Endothelial cell of umbilical vein (primary cell): ENCODE measurements around a stretch of chr2.

GRCh38 chr2:42051397-42052568 is 4.0 kb downstream of the PKDCC start:
- PRO-cap = no peak
CAGE:
- cytosol, long polyA minus RNA = no peak
- cytosol, long polyA plus RNA = no peak
- long polyA plus RNA = no peak
- nucleus, long polyA minus RNA = no peak
- nucleus, long polyA plus RNA = no peak

DNA sequence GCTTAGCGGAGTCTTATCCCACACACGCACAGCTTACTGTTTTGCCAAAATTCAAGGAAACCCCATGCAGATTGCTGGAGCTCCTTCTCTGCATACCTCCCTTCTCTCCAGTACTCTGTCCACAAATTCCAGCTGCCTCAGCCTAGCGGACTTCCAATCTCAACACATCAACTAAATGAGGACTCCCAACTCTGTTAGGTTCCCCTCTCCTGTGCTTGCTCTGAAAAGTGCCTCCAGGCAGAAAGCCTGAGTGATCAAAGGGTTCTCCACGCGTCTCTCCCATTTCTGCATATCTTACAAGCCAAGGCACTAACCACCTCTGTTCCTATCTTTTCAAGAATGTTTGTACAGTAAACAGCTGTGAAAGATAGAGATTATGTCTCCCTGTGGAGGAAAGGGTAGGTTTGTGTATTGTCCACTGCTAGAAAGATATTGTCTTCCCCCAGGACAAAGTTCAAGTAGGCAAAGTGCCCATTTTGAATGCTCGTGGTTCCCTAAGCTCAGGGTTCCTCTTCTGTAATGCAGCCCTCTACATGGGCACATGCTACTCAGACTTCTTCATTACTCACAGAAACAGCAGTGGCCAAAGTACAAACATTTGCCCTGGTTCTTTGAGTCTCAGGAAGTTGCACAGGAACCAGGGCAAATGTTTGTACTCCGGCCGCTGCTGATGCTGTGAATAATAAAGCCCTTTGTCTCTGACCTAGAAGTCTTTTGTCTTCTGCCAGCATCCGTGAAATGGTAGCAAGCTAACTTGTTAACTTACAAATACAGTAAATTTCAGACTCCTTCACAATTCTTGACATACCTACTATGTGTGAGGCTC is 44.4 kb downstream of the PKDCC start:
- PRO-cap = no peak
CAGE:
- cytosol, long polyA minus RNA = no peak
- cytosol, long polyA plus RNA = no peak
- long polyA plus RNA = no peak
- nucleus, long polyA minus RNA = no peak
- nucleus, long polyA plus RNA = no peak

DNA sequence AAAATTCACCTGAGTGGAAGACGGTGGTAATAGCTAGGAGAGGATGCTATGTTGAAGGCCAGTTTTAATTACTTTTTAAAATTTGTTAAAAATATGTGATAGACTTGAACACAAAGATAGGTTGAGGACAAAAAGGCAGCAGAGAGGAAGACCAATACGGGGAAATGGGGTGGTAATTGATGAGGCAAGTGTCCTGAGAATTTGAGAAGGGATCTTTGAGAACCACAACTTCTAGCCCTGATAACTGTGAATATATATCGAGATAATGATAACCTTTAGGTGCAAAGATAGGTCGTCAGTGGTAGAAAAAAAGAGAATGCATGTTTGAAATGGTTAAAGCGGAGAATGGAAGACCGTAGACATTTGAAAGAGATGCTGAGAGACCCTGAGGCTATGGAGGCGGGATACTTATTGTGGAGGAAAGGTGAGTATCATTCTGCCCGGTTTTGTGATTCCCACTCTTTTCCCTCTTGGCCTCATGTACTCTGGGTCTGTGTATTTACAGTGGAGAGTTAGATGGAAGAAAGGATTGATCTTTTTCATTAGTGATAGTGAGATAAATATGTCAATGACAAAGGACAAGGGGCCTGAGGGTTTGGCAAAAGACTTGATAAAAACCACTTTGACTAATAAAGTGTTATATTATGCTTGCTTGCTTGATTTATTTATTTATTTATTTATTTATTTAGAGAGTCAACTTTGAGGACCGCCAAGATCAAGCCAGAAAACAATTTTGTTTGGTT is 78.0 kb downstream of the EML4 start:
- PRO-cap = no peak
CAGE:
- cytosol, long polyA minus RNA = no peak
- cytosol, long polyA plus RNA = no peak
- long polyA plus RNA = no peak
- nucleus, long polyA minus RNA = no peak
- nucleus, long polyA plus RNA = no peak

GRCh38 chr2:42752576-42752977 is 11.4 kb downstream of the OXER1 start:
- PRO-cap = no peak
CAGE:
- cytosol, long polyA minus RNA = no peak
- cytosol, long polyA plus RNA = no peak
- long polyA plus RNA = no peak
- nucleus, long polyA minus RNA = no peak
- nucleus, long polyA plus RNA = no peak

DNA sequence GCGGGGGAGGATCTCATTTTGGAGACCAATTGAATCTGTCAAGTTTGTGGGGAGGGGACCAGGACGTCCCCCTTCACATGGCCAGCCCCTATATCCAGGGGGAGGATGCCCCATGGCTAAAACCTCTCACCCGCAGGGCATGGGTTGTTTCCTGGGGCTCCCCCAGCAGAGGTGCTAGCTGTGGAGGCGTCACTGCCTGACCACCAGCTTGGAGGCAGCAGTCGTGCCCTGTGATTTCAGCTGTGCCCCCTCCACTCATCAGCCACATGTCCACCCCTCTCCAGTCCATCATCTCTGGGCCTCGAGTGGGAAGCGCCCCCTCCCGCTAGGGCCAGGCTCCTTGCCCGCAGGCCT is 4.3 kb downstream of the HAAO start:
- PRO-cap = no peak
CAGE:
- cytosol, long polyA minus RNA = no peak
- cytosol, long polyA plus RNA = no peak
- long polyA plus RNA = no peak
- nucleus, long polyA minus RNA = no peak
- nucleus, long polyA plus RNA = no peak

DNA sequence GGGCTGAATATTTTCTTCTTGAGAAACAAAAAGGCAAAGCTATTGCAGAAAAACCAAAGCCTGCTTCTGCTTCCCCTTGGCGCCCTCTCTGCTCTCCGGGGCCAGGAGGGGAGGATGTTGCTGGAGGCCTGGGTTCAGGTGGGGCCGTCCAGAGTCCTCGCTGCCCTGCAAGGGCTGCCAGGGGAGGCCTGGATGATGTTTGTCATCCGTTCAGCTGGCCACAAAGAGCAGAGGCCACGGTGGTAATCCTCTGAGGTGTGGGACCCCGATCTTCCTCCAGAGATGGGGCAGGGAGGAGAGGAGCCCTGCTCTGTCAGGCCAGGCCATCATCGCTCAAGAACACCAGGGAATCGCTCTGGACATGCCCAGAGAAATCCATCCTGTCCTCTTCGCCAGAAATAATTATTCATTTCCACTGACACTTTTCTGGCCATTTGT is 74.0 kb upstream of the HAAO start:
- PRO-cap = no peak
CAGE:
- cytosol, long polyA minus RNA = no peak
- cytosol, long polyA plus RNA = no peak
- long polyA plus RNA = no peak
- nucleus, long polyA minus RNA = no peak
- nucleus, long polyA plus RNA = no peak

DNA sequence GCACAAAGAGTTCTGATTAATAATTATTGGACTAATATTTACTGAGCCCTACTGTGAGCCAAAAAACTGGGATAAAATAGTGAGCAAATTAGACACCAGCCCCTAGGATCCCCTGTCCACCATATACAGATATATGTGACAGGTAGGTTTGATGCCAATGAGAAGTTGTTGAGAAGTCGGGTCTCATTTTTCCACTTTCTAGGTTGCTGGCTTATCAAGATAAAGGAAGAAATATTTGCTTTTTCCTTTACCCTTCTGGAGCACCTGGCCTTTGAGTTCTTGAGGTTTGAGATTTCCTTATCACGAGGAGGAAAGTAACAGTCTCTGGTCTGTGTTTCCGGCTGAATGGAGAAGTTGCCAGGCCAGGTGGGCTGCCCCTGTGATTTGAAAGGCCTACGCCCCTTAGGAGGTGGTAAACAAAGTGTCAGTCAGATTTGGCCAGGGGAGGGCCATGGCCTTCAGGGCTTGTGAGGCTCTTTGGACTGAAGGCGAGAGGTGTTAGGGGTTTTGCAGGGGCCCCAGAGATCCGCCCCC is 156.7 kb upstream of the HAAO start:
- PRO-cap = no peak
CAGE:
- cytosol, long polyA minus RNA = no peak
- cytosol, long polyA plus RNA = no peak
- long polyA plus RNA = no peak
- nucleus, long polyA minus RNA = no peak
- nucleus, long polyA plus RNA = no peak

- PRO-cap = no peak
CAGE:
- cytosol, long polyA minus RNA = no peak
- cytosol, long polyA plus RNA = no peak
- long polyA plus RNA = no peak
- nucleus, long polyA minus RNA = no peak
- nucleus, long polyA plus RNA = no peak
Observed at GRCh38 chr2:42979409-42980316, 187.3 kb upstream of the HAAO start.

GRCh38 chr2:43021514-43022520 is 204.6 kb downstream of the ZFP36L2 start:
- PRO-cap = no peak
CAGE:
- cytosol, long polyA minus RNA = no peak
- cytosol, long polyA plus RNA = no peak
- long polyA plus RNA = no peak
- nucleus, long polyA minus RNA = no peak
- nucleus, long polyA plus RNA = no peak

DNA sequence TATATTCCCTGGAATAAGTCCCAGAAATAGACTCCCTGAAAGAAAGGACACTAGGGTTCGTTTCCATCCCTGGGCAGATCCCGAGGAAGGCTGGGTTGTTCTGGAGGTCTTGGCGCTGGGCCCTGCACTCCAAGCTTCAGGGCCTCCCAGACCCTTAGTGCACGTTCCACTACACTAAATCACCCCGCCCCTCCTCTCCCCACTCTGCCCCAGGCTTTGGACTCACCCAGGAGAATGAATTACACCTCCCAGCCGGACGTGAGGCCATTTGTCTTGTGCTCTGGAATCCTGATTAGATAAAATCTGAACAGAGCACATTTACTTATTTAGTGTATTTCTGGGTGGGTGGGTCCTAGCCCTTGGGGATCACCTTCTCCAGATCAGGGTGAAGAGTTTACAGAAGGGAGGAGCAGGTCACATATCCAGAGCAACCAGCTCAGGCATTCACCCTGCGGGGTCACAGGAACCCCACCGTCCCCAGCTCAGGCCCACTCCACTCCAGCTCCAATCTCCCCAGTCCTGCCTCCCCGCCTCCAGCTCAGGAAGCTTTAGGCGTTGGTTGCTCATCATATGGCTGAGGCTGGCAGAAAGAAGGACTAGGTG is 188.0 kb downstream of the ZFP36L2 start:
- PRO-cap = no peak
CAGE:
- cytosol, long polyA minus RNA = no peak
- cytosol, long polyA plus RNA = no peak
- long polyA plus RNA = no peak
- nucleus, long polyA minus RNA = no peak
- nucleus, long polyA plus RNA = no peak

- PRO-cap = no peak
CAGE:
- cytosol, long polyA minus RNA = no peak
- cytosol, long polyA plus RNA = no peak
- long polyA plus RNA = no peak
- nucleus, long polyA minus RNA = no peak
- nucleus, long polyA plus RNA = no peak
Observed at GRCh38 chr2:43050790-43051081, 175.7 kb downstream of the ZFP36L2 start.

DNA sequence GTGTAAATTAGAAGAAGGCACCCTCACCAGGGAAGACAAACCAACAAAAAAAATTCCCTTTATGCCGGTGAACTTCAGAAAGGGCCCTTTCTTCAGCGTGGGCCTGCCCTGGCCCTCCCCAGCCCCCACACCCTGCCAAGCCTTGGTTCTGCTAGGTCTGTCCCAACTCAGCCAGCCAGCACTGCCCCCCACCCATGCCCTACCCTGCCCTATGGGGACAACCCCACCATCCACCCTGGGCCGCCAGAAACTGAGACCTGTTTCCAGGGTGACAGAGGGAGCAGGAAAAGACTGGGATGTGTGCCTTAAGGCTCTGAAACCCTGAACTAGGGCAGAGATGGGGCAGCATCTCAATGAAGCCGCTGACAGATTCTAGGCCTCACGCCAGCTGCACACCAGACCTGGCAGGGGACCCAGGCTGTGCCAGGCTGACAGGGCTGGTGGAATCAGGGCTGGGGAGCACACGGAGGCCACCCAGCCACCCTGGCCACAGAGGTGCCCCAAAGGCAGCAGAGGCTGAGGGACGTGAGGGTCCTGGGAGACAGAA is 169.5 kb downstream of the ZFP36L2 start:
- PRO-cap = no peak
CAGE:
- cytosol, long polyA minus RNA = no peak
- cytosol, long polyA plus RNA = no peak
- long polyA plus RNA = no peak
- nucleus, long polyA minus RNA = no peak
- nucleus, long polyA plus RNA = no peak

GRCh38 chr2:43071157-43071583 is 155.2 kb downstream of the ZFP36L2 start:
- PRO-cap = no peak
CAGE:
- cytosol, long polyA minus RNA = no peak
- cytosol, long polyA plus RNA = no peak
- long polyA plus RNA = no peak
- nucleus, long polyA minus RNA = no peak
- nucleus, long polyA plus RNA = no peak

DNA sequence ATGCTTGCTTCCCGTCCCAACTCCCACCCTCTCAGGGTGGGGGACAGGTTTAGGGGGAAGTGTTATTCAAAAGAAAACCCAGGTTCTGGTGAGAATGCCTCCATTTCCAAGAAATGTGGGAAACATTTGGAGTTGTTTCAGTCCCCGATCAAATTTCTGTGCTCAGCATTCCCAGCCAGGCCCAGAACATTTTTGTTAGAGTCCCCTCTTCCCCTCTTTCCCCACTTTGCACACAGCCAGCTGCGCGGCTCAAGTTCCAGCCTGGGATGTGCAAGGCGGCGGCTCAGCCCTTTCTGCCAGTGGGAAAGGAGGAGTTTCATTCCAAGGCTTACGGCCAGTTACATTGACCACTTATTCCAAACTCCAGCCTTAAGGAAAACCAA is 154.8 kb downstream of the ZFP36L2 start:
- PRO-cap = no peak
CAGE:
- cytosol, long polyA minus RNA = no peak
- cytosol, long polyA plus RNA = no peak
- long polyA plus RNA = no peak
- nucleus, long polyA minus RNA = no peak
- nucleus, long polyA plus RNA = no peak

DNA sequence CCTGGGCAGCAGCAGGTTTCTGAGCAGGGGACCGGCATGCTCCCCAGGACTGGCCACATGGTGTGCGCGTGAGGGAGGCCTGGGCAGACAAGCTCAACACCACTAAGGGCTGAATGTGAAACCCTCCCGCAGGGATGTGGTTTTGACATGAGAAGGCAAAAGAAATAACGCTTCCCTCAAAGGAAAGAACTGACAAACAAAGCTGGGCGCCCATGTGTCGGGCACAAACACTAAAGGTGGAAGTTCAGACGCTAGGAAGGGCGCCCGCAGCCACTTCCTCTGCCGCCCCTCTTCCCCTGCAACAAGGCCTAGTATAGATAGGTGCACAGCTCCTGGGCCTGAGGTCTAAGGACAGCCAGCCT is 92.4 kb downstream of the ZFP36L2 start:
- PRO-cap = no peak
CAGE:
- cytosol, long polyA minus RNA = no peak
- cytosol, long polyA plus RNA = no peak
- long polyA plus RNA = no peak
- nucleus, long polyA minus RNA = no peak
- nucleus, long polyA plus RNA = no peak

DNA sequence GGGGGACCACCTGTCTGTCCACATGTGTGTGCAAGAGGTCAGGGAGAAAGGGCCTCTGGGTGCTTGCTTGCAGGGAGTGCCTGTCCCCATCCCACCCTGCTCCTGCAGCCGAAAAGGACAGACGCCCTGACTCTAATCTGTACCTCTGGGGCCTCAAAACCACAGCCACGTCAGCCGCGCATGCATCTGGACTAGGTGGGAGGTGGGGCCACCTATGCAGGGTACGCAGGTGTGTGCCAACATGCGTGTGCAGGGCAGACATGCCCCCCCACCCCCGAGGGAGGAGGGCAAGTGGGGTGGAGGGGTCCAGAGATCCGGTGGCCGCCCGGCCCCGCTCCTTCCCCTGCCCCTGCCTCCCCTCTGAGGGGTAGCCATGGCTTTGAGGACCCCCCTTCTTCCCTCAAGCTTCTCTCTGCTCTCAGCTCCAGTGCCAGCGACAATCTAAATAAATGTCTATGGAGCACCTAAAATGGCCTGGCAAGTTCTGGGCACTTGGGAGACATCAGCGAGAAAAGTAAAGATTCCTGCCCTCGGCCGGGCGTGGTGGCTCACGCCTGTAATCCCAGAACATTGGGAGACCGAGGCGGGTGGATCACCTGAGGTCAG is 91.9 kb downstream of the ZFP36L2 start:
- PRO-cap = no peak
CAGE:
- cytosol, long polyA minus RNA = no peak
- cytosol, long polyA plus RNA = no peak
- long polyA plus RNA = no peak
- nucleus, long polyA minus RNA = no peak
- nucleus, long polyA plus RNA = no peak

GRCh38 chr2:43178198-43179656 is 47.7 kb downstream of the ZFP36L2 start:
- PRO-cap = bidirectional peak, plus-strand start at chr2:43179128, minus-strand start at chr2:43179064; bidirectional peak, plus-strand start at chr2:43179179, minus-strand start at chr2:43179153
CAGE:
- cytosol, long polyA minus RNA = no peak
- cytosol, long polyA plus RNA = no peak
- long polyA plus RNA = no peak
- nucleus, long polyA minus RNA = start-site peak on the plus strand at chr2:43179162-43179295, 44 reads
- nucleus, long polyA plus RNA = no peak

- PRO-cap = no peak
CAGE:
- cytosol, long polyA minus RNA = no peak
- cytosol, long polyA plus RNA = no peak
- long polyA plus RNA = no peak
- nucleus, long polyA minus RNA = no peak
- nucleus, long polyA plus RNA = no peak
Observed at GRCh38 chr2:43180789-43181310, 45.6 kb downstream of the ZFP36L2 start.

DNA sequence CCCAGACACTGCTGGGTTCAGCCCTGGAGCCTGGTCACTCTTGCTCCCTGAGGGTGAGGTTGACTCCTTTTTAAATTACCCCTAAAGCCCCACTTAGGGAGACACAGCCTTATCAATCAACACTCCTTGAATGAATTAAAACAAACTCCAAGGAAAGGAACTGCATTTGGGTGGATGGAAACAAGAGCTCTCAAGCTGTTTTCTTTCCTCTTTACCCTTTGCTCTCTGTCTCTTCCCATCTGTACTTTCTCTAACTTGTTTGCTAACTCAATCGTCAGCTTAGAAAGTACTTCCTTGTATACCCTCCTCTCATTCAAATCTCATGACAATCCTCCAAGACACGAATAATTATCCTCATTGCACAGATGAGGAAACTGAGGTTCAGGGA is 32.8 kb downstream of the ZFP36L2 start:
- PRO-cap = no peak
CAGE:
- cytosol, long polyA minus RNA = no peak
- cytosol, long polyA plus RNA = no peak
- long polyA plus RNA = no peak
- nucleus, long polyA minus RNA = no peak
- nucleus, long polyA plus RNA = no peak

DNA sequence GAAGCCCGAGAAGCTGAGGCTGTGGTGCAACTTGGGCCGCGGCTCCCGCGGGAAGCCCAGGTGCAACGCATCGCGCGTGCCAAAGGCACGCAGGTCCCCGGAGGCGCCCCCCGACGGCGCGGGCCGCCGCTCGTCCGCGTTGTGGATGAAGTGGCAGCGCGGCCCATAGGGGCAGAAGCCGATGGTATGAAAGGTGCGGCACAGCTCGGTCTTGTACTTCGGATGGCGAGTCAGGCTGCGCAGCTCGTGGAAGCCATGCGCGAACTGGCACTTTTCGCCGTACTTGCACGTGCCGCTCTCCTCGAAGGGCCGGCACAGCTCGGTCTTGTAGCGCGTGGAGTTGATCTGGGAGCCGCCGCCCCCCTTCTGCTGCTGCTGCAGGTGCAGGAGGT is 1.4 kb downstream of the ZFP36L2 start:
- PRO-cap = no peak
CAGE:
- cytosol, long polyA minus RNA = no peak
- cytosol, long polyA plus RNA = no peak
- long polyA plus RNA = no peak
- nucleus, long polyA minus RNA = no peak
- nucleus, long polyA plus RNA = no peak